Mesangial cell (primary cell): Measurements from ENCODE around the genes WDR88 and KCTD15.

DNA sequence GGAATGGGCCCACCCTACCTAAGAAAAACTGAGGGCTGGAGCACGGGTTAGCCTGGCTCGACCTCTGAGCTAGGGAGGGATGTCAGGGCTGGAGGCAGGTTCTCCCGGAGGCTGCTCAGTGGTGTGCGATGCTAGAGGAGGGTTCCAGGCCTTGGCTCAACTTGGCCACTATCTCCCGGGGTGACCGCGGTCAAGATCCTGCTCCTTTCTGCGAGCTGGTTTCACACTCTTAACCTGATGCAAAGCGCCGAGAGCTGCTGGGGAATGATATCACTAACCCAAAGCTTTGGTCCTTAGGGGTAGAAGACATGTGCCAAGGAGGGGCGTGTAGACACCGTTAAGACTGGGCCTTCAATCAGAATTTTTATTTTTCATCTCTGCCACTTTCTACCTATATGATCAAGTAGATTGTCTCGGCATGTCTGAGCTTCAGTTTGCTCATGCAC is 384 bp downstream of the POP4 start:
- RAMPAGE, long total RNA = no peak

GRCh38 chr19:29842965-29843752 is 31.4 kb downstream of the CCNE1 start:
- RAMPAGE, long total RNA = no peak

DNA sequence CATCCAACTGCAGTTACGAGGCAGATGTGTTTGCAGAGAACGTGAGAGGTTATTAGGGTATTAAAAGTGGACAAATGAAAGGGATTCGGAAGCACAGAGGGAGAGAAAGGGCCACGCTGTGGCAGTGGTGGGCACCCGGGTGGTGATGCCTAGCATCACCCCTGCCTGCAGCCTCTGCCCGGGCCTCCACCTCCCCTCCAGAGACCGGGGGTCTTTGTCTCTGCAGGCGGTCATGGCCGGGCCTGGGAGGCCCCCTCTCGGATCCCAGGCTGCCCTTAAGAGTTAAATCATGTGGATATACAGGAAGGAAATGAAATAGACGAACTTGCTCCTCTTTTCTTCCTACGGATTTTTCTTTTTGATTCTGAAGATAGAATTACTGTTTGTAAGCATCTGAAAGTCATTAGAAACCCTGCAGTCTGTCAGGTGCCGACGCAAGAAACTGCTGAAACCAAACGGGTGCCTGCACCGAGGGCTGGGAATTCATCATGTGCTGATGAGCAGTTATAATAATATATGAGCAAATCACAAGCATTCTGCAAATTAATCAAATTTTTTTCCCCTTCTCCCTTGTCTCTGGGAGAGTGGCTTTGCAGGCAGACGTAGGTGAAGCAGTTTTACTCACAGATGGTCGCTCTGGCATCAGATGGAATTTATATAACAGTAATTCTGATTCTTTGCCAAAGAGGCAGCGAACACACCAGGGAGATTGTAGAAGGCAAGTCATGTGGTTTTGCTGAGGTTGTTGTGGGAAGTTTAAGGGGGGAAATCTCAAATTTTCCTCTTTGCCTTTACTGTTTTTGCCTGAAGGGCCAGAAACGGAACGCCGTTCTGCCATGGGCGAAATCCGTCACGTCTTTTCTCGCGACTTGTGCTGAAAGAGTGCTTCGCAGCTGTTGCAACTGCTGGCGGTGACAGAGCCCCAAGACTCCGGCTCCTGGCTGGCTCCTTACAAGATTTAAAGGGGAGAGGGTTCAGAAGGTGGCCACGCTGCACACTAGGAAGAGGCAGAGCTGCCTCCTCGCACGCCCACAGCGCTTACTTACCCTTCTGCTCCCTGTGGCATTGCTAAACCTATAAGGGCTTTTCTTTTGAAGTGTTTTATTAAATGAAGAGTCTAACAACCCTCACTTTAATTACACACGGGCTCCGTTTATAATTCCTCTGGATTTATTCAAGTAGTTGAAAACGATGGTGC is 320.0 kb downstream of the ZNF536 start:
- RAMPAGE, long total RNA = no peak

GRCh38 chr19:31349922-31350558 is 804 bp upstream of the TSHZ3 start:
- RAMPAGE, long total RNA = no peak

GRCh38 chr19:31510585-31511016 is 161.4 kb upstream of the TSHZ3 start:
- RAMPAGE, long total RNA = no peak

GRCh38 chr19:31910193-31910660 is 435.2 kb upstream of the ZNF507 start:
- RAMPAGE, long total RNA = no peak

DNA sequence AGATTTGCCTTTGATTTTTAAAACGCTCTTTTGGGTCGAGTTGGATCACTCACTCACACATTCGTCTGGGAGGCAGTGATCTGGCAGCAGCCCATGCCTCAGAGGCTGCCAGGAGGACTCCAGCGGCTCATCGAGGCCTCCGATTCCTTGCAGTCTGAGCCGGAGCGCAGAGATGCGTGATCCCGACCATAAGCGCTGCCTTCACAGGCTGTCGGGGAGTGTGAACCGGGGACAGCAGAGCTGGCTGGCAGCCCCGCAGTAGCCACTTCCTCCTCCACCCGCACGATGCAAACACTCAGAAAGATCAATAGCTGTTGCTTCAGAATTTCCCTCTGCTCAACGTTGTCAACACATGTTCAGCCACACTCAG is 35.5 kb upstream of the ZNF507 start:
- RAMPAGE, long total RNA = no peak

GRCh38 chr19:33022340-33023275 is 42.1 kb downstream of the RHPN2 start:
- RAMPAGE, long total RNA = no peak

- RAMPAGE, long total RNA = no peak
Observed at GRCh38 chr19:33024434-33024863, 40.2 kb downstream of the RHPN2 start.

DNA sequence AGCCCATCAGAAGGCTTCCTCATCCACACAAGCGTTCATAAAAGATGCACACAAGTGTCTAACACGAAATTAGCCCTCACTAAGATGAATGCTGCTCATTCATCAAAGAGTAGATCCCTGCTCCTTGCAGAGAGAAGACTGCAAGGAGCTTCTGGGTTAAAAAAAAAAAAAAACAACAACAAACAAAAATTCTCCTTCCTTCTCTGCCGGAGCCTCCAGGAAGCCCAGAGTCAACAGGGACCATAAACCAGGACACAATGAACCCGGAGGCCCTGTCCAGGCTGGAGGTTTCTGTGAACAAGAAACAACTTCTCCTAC is 9.2 kb downstream of the RHPN2 start:
- RAMPAGE, long total RNA = no peak

- RAMPAGE, long total RNA = no peak
Observed at GRCh38 chr19:33132048-33132418, at the start of gene WDR88. WDR88 (plus strand) TSS chr19:33132114.

DNA sequence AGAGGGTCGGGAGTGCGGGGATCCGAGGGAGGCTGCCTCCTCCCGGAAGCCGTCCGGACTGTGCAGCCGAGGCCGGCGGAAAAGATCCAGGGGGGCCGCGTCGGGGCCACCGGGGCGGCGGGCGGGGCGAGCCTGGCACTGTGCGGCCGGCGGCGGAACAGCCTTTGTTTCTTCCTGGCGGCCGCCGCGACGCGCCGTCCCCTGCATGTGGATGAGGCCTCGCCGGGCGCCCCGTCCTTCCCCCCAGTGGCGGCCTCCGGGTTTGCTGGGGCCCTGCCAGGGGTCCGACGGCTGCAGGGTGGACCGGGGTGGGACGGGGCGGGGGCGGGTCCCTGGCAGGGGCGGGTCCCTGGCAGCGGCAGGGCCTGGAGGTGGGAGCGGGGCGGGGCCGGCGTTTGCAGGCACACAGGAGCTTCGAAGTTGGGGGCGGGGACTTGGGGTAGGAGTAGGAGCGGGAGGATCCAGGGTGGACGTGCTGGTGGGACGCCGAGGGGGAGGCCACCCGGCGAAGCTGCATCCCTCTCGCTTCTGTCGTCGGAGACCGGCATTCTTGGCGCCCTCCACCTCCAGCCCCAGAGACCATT is 1.2 kb upstream of the SLC7A10 start:
- RAMPAGE, long total RNA = no peak

GRCh38 chr19:33276017-33276164 is 26.4 kb downstream of the CEBPA start:
- RAMPAGE, long total RNA = no peak

DNA sequence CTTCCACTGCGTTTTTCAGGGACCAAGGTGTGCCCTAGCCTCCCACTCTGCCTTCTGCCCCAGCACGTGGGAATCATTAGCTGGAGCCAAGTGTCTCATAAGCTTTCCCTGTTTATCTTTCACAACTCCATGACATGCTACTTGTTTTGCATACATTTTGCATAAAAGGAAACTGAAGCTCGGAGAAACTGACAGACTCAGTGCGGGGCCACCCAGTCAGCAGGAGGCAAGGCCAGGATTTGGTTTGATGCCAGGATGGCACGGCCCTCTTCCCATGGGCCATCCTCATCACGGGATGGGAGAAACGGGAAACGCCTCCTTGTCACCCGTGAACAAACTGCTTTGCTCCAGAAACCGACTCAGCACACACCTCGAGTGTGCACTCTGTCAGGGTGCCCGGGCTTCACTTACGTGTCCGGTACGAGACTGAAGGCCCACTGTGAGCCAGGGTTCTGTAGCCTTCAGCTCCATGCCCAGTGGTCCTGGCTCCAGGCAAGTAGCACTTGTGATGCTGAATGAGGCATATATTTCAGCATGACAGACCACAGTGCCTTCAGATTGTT is 9.6 kb downstream of the CEBPA start:
- RAMPAGE, long total RNA = no peak

DNA sequence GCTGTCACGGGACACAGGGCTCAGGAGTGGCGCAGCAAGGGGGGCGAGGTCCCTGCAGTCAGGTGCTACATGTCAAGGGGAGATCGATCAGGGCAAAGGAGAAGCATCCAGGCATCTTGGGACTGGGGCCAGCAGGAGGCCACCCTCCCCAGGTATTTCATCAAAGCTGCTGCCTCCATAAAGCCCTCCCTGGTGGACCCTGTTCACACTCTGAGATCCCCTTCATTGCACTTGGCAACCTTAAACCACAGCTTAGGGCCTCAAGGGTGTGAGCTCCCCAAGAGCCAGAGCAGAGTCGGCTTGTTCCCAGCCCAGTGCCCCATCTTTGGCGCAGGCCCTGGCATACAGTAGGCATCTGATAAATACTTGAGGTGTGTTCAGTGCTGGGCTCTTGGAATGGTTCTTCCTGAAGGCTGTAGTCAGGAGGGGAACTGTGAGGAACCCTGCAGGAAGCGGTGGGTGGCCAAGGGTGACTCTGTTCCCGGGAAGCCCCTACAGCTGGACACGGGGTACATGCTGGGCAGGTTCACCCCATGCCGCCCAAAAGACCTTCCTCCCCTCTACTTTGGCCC is 4.5 kb downstream of the CEBPA start:
- RAMPAGE, long total RNA = no peak

- RAMPAGE, long total RNA = no peak
Observed at GRCh38 chr19:33303822-33304336, 1.5 kb upstream of the CEBPA start.

DNA sequence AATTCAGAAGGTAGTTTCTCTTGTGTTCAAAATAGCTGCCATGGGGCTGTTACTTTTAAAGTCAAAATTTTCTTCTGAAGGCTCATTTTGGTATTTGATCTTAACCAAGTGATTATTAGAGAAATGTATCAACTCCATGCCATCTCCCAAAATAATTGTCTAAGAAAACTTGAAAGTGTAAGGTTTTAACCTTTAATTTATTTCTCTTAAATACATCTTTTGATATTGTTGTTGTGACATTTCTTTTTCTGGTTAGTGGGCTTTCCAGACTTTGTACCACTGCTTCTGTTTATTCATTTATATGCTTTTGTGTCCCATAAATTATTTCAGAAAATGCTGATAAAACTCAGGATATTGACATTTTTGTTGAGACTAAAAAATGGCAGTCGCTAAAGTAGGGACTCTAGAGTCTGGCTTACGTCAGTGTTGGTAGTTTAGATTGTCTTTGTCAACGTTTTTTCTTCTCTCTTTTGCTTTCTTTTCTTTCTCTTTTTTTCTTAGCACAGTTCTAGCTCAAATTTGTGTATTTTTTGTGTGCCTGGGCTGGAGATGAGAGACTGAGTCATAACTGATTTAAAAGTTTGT is 7.2 kb downstream of the CEBPG start:
- RAMPAGE, long total RNA = no peak

- RAMPAGE, long total RNA = no peak
Observed at GRCh38 chr19:33394877-33395417, 21.4 kb downstream of the CEBPG start.

DNA sequence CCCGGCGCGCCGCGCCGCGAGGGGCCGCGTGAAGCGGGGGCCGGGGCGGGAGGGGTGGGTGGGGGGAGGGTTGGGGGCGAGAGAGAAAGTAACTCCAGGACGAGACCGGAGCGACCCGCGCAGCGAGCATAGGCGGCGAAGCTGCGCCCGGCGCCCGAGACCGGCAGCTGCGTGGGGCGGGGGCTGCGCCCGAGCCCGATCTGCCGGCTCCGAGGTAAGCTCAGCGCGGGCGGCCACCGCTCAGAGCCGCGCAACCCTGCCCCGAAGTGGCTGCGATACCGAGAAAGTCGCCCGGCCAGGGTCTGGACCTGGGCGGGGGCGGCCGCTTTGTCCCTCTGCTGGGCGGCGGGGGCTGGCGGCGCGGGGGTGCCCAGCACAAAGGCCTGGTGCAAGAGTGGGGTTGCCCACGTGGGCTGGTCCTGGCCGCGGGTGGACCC is at the start of gene KCTD15:
Gene KCTD15 (plus strand): TSS at position 97 of the 437 bp plus-strand sequence.
- RAMPAGE, long total RNA = no peak

DNA sequence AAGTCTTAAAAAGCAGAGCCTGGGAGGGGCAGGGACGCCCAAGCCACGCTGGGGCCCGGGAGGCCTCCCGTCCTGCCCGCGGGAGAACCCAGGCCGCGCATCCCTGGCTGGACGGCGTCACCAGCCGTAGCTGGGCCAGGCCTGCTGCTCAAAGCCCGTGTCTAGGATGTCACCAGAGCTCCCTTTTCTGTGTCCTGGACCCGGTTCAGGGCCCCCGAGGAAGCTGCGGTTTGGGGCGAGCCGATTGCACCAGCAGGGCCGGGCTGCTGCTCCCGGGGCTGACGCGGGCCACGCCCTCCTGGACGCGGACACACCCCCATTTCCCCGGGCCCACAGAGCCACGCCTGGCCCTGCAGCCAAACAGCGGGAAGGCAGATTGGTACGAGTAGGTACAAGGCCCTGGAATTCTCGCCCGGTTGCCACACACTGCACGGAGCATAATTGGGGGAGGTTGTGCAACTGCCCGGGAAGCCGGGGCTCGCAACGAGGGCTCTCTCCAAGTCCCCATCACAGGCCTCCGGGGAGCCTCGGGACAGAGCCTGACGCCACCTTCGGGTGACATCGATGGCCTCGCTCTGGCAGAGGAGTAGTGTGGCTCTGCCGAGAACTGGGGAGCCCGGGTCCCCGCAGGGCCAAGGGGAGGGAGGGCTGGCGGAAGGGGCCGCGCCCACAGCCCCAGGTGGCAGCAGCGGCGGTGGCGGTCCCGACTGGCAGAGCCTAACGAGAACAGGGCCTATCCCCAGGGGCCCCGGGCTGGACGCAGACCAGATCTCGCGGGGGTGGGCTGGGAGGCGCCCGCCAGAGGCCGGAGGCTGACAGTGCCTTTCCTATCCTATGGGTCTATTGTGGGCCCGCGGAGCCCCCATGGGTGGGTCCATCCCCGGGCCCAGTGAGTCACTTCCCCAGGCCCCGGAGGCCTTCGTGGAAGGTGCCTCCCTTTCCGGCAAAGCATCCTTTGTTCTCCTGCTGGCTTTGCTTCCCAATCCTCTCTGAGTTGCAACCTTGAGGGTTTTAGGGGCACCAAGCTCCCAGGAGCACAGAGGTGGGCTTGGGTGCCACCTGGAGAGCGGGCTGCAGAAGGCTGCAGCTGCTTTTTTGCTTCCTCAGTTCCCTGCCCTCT is 23.5 kb downstream of the KCTD15 start:
- RAMPAGE, long total RNA = no peak